Astrocyte (in vitro differentiated cells and primary cell): Measurements from ENCODE around the genes NDUFS6, ADAMTS16 and MED10.

- PRO-cap = no peak
- RRBS, 2 experiments = no CpG with 5 or more reads among the region's 19 CpGs
These were observed 47.1 kb upstream of the LPCAT1 start for GRCh38 chr5:1570656-1571440.

- PRO-cap = no peak
- RRBS, 2 experiments = no CpG with 5 or more reads among the region's 6 CpGs
These were observed 76.6 kb upstream of the LPCAT1 start for GRCh38 chr5:1600307-1600870.

- PRO-cap = no peak
- RRBS, 2 experiments = 4% methylated on average over 4 of the region's 42 CpGs; no CpG with 5 or more reads in 1 of the 2 experiments
These were observed 121.2 kb upstream of the LPCAT1 start for GRCh38 chr5:1644888-1645479.

DNA sequence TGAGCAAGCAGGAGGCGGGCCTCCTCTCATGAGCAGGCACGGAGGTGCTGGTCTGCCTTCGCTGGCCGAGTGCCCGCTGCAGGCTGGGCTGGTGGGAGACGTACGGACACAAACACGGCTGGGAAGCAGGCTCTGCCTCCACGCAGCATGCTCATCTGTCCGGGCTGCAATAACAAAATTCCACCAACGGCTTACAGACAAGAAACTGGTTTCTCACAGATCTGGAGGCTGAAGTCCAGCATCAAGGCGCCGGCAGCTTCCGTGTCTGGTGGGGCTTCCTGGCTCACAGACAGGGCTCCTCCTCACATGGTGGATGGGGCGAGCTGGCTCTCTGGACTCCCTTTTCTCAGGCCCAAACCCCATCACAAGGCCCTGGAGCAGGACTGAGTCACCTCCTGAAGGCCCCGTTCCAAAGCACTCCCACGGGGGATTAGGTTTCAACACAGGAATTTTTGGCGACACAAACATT lies 5.2 kb downstream of the MRPL36 start:
- PRO-cap = no peak
- RRBS, 2 experiments = 28 to 51% methylated on average over 4 of the region's 18 CpGs

DNA sequence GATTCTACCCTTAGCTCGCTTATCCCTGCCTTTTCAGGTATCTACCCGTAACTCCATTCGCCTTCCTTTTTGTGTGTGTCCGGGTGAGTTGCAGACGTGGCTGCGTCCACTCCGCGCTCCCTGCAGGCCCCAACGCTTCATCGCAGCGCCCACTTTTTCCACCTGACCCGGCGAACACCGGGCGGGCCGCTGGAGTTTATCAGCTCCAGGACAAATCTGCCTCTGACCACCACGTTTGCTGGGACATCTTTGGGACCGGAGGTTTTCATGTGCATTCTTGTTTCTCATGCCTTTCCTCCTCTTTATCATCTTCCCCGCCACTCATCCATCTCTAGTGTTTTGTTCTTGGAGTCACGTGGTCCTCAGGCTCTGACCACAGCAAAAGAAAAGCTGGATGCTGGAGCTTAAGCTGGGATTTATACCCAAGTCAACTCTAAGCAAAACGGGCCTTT lies 703 bp upstream of the MRPL36 start:
- PRO-cap = no peak
- RRBS, 2 experiments = 3 to 5% methylated on average over 13 of the region's 21 CpGs

DNA sequence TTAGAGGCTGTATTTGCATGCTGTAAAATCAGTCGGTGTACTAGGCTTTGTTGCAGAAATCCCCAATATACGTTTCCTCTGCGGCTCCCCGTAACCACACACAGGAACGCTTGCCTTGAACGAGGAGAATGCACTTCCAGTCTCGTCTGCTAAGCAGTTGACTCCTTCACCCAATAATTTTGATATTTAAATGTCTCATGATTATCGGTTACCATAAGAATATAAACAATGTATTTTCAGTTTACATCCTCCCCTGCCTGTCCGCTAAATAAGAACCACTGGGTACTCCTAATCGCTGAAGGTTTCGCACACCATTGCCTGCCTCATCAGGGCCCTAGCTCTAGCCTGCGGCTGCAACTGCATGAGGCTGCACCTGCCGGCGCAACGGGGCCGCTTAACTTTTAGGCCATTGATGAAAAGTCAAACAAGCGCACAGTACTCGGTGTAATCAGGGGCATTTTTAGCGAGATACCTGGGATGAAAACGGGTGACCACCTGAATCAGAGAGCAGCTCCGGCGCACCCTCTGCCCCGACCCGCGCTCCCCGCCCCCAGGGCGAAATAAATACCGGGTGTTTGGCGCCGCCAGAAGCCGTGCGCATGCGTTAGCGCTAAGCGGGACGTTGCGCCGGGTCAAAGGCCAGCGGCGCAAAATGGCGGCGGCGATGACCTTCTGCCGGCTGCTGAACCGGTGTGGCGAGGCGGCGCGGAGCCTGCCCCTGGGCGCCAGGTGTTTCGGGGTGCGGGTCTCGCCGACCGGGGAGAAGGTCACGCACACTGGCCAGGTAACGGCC lies at the start of gene NDUFS6:
TSS of gene NDUFS6 (plus strand) at position 642 of the 793 bp plus-strand sequence.
- PRO-cap = unidirectional peak, plus-strand start at position 650 of the sequence
- RRBS, 2 experiments = 1 to 3% methylated on average over 35 to 37 of the region's 57 CpGs

GRCh38 chr5:1946746-1947122 lies 64.0 kb upstream of the IRX4 start:
- PRO-cap = no peak
- RRBS, 2 experiments = 52 to 55% methylated on average over 1 of the region's 14 CpGs

- PRO-cap = no peak
- RRBS, 2 experiments = no CpG with 5 or more reads among the region's 11 CpGs
These were observed 260.4 kb upstream of the IRX4 start for GRCh38 chr5:2143109-2143559.

GRCh38 chr5:3853434-3853840 lies 257.8 kb downstream of the IRX1 start:
- PRO-cap = no peak
- RRBS, 2 experiments = no CpG with 5 or more reads among the region's 10 CpGs

GRCh38 chr5:4901859-4902401 lies 238.2 kb upstream of the ADAMTS16 start:
- PRO-cap = no peak
- RRBS, 2 experiments = no CpG with 5 or more reads among the region's 7 CpGs

- PRO-cap = no peak
- RRBS, 2 experiments = no CpG with 5 or more reads among the region's 3 CpGs
These were observed 234.5 kb upstream of the ADAMTS16 start for GRCh38 chr5:4905695-4905886.

- PRO-cap = no peak
- RRBS, 2 experiments = no CpG with 5 or more reads among the region's 1 CpG
These were observed 113.0 kb upstream of the ADAMTS16 start for GRCh38 chr5:5027125-5027532.

- PRO-cap = no peak
- RRBS, 2 experiments = under 1 to 2% methylated on average over 11 to 17 of the region's 106 CpGs
These were observed at the start of gene ADAMTS16 for GRCh38 chr5:5139977-5141018. Gene ADAMTS16 (plus strand): TSS chr5:5140330.

DNA sequence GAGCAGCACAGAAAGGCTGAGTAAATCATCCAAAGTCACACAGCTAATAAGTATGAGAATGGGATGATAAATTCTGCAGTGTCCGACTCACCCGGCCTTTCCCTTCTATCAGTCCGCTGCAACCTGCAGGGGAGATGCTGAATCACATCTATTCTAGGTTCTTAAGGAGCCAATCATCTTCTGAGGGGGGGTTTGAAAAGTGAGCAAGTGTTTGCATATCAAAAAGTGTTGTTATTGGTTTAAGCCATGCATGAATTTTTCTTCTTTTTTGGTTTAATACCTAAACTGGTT lies 39.0 kb downstream of the ADAMTS16 start:
- PRO-cap = no peak
- RRBS, 2 experiments = no CpG with 5 or more reads among the region's 3 CpGs

DNA sequence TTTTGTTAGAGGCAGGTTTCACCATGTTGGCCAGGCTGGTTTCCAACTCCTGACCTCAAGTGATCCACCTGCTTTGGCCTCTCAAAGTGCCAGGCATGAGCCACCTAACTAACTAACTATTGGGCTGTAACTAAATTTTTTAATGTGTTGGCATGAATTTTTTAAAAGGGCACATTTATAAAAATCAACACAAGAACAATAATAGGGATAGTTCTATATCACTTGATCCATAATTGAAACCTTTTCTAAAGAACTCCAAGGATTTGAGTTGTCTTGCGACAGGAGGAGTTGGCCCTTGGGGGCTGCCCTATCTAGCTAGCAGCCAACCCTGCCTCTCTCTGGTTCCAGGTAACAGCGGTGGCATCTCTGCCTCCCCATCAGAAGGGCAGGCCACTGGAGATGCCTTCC lies 393.2 kb downstream of the MED10 start:
- PRO-cap = no peak
- RRBS, 2 experiments = no CpG with 5 or more reads among the region's 2 CpGs

DNA sequence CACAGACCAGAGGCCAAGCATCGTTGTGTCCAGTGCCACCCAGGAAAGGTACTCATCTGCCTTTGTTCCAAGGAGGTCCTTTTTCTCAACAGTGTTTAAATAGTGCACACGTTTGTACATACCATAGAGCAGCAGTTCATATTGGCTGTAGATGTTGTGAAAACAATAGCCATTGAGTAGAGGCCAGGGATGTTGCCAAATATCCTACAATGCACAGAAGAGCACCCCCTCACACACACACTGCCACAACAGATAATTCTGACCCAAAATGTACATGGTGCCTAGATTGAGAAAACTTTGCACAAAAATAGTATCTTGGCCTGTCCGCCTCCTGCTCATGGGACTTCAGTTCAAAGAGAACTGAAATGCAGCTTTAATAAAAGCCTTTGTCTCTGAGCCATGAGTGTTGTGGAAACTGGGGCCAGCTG lies 45.6 kb downstream of the MED10 start:
- PRO-cap = no peak
- RRBS, 2 experiments = no CpG with 5 or more reads among the region's 3 CpGs

DNA sequence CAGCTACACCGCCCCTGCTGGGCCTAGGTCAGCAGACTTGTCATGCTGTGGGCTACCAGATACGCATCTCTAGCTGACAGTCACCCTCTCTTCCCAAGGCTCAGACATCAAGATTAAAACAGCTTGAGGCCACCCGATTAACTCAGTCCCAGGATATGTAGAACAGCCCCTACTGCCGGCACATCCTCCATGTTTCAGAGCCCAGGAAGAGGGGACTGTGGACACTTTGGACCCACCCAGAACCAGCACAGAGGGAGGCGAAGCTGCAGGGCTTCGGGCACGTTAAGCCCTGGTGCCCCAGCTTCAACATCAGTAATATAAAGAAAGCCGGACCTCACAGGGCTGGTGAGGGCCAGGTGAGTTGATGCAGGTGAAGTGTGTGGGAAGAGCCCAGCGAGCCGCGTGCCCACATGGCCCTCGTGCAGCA lies 8.0 kb downstream of the MED10 start:
- PRO-cap = no peak
- RRBS, 2 experiments = no CpG with 5 or more reads among the region's 12 CpGs

GRCh38 chr5:6377848-6378878 lies at the start of gene MED10:
Gene MED10 (minus strand): TSS chr5:6378547.
- PRO-cap = bidirectional peak, plus-strand start at chr5:6378680, minus-strand start at chr5:6378500
- RRBS, 2 experiments = under 1 to 4% methylated on average over 9 to 10 of the region's 64 CpGs

DNA sequence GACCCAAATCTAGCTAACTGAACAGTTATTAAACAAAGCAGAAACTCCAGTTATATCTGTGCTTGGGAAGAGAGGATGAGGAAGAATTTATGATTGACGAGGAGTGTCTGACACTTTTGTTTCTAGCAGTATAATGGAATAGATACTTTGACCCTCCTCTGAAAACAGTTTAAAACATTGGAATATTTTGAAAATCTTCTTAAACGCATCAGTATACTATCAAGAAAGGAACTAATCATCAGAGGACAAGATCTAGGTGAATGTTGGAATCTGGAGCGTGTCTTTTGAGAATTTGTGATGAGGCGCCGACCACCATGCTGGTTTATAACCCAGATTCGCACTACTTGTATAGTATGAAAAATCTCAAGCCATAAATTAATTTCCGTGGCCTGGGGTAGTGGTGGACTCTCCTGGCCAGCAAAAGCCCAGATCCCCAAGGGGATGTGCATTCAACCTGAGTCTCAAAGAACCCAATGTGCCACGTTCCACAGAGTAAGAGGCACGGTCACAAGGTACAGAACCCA lies 23.2 kb downstream of the SRD5A1 start:
- PRO-cap = no peak
- RRBS, 2 experiments = no CpG with 5 or more reads among the region's 9 CpGs

DNA sequence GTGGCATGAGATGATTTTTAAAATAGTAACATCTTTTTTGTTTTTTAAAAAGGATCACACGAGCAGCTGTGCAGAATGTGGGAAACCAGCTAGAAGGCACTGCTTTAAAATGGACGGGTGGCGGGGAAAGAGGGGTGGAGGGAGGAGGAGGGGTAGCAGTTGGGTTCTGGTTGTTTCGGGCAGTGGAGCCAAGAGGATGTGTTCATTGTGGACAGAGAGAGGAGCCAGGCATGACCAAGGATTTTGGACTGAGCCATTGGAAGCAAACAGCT lies 1.6 kb upstream of the TENT4A start:
- PRO-cap = no peak
- RRBS, 2 experiments = no CpG with 5 or more reads among the region's 4 CpGs